SK-N-MC (cell line): ENCODE data around the genes TOB1 and CA10.

DNA sequence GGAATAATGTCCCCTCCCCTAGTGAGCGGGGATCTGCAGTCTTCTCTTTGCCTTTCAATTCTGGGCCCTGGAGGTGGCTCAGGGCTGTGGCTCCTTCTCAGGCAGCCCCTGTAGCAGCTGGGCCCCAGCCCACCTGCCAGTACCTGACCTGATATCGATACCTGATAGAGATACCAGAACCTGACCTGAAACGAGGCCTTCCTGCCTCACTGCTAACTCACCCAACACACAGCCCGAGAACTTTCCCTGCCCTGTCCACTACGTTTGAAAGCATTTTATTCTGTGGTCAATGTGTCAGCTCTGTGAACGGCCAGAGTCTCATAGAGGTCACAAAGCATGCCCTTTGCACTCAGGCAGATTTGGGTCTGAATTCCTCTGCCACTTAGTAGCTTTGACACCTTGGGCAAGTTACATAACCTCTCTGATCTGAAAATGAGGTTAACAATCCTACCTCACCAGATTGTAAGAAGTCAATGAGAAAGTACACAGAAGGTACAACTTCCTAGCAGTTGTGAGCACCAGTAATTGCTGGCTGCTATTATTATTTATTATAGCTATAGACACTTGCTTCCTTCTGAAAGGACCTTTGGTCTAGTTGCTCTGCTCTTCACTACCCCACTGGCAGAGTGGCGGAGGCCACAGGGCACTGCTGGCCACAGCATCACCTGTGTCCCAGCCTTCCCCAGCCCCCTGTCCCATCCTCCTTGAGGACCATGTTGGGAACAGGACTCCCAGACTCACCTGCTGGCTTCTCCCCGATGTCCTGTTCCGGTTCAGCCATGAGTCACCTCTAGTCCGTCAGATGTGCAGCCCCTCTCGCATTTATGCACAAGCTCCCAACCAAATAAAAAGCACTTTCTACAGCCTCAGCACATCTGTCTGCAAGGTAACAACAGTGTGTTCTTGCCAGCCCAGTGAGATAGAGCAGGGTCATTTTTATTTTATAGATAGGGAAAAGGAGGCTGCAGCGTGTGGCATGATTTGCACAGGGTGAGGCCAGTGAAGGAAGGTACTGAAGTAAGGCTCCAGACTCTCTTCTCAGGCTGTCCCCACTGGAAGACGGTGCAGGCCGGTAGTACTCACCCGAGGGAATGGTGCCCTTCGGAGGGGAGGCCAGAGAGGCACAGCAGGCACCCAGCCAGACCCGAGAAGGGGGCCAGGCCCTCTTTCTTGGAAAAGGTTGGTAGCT, 791 bp downstream of the ANKRD40CL start:
- RRBS: no CpG with 5 or more reads among the region's 17 CpGs

GRCh38 chr17:50831460-50831963, 3.9 kb upstream of the WFIKKN2 start:
- RRBS: no CpG with 5 or more reads among the region's 12 CpGs

- RRBS: 0% methylated on average over 1 of the region's 79 CpGs
Observed at GRCh38 chr17:50865911-50866478, at the start of gene TOB1. Gene TOB1 (minus strand): TSS chr17:50866354.

- RRBS: no CpG with 5 or more reads among the region's 8 CpGs
Observed at GRCh38 chr17:50953536-50954058, 87.4 kb upstream of the TOB1 start.

DNA sequence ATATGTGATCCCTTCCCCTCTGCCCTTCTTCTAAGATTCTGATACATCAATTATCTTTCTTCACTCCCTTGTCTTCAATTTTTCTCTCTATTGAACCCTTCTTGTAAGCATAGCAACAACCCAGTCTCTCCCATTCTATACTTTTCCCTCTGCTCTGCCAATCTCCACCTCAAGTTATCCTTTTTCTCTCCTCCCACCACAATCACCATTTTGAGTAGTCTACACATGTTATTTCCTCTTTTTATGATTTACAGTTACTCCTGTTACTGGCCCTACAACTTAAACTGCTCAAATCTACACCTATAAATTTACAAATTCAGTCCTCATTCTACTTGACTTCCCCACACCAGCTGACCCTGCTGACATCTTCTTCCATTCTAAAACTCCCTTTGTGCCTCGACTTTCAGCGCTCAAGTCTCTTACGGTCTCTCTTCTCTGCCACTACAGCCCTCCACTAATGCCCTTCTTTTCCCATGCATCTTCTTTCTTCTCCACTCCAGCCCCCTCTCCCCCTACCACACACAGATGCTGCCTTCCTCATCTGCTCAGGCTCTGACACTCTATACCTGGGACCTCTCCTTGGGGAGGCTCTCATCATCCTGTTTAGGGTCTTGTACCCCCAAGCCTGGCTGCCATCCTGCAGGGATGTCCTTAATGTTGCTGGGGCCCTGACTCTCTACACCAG, 84.5 kb downstream of the SPAG9 start:
- RRBS: no CpG with 5 or more reads among the region's 3 CpGs

DNA sequence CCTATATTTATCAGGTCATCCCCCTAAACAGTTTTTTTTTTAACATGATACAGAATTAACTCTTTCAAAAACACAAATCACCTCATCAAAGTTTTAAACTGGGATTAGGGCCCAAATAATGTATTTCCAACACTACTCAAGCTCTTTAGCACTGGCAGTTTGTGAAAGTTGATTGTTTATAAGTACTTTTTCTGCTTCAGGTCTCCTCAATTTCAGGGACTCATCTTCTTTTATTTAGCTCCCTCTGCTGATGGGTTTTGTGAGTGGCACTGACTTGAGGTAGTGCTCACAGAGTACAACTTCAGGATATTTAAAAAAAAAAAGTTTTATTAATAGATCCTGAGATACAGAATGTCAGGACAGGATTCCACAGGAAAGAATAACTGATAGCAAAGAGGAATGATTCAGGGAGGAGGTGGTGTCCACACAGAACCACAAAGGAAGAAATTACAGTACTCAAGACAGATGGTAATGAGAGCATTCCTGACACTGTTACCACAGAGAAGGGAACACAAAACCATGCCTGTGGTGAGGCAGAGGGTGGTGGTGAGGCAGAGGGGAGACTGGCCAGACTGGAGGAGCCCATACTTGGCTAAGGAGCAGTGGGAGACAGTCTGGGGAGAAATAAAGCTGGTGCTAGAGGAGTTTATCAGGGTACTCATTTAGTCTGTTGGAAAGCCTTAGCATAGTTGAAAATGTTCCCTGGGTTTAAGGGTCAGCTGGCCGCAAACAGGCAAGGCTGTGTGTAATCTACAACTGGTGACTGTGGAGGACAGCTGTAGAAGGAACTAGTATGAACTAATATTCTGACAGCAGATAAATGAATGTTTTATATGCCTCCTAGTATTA, 63.7 kb downstream of the SPAG9 start:
- RRBS: no CpG with 5 or more reads among the region's 1 CpG

GRCh38 chr17:51091707-51092167, 28.9 kb downstream of the SPAG9 start:
- RRBS: no CpG with 5 or more reads among the region's 2 CpGs

- RRBS: no CpG with 5 or more reads among the region's 9 CpGs
Observed at GRCh38 chr17:51118329-51118914, 2.2 kb downstream of the SPAG9 start.

DNA sequence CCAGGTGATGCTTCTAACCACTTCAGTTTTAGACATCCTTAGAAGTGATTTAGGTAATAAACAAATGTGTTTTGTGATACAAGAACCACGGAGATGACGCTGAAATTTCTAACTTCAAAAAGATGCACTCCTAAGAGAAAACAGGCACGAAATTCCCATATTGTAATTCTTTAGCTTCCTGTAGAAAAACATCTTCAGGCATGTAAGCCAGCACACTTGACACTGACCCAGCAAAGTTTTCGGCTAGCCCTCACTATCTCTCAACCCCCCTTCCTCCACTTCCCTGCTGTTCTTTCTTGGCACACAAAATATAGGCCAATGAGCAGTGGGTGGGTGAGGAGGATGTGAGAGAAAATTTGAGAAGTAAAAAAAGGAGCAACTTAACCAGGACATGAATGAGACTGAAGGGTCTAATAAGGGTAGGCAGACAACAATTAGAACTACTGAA, 1.2 kb downstream of the MBTD1 start:
- RRBS: no CpG with 5 or more reads among the region's 4 CpGs

- RRBS: 10% methylated on average over 25 of the region's 85 CpGs
Observed at GRCh38 chr17:52158183-52159320, at the start of gene CA10. Gene CA10 (minus strand): TSS chr17:52158714.

DNA sequence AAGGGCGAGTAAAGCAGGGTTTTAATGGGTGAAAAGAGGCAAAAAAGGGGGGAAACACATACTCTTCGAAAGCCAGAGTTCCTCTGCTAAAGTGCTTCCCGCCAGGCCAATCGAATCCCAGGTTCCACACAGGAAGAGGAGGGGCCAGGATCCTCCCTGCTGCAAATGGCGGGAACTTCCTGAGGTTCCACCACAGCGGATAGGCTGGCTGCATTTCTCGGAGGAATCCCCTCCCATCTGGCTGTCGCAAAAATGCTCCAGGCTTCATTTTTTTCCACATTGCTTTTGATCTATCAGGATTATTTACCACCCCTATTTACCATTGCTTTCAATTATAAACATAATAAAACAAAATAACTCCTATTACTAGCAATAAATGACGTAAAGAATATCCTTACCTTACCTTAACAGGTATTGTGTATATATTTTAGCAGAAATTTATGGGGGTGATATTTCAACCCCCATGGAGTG, 670.2 kb upstream of the CA10 start:
- RRBS: no CpG with 5 or more reads among the region's 9 CpGs

DNA sequence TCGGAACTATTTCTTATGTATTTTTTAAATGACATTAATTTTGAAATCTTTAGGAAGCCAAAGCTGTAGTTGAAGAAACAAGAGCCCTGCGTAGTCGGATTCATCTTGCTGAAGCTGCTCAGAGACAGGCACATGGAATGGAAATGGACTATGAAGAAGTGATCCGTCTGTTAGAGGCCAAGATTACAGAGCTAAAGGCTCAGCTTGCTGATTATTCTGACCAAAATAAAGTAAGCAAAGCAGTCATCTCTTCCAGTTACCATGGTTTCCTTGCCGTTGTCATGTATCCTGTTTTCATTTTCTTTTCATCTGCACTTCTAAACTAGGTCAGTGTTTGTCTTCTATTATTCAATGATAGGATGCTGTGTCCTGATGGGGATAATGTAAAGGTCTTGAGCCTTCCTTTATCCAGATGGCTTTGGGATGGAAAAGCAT, 104.3 kb downstream of the STXBP4 start:
- RRBS: no CpG with 5 or more reads among the region's 5 CpGs

- RRBS: 57% methylated on average over 2 of the region's 2 CpGs
Observed at GRCh38 chr17:55166516-55166944, 98.2 kb upstream of the HLF start.

- RRBS: no CpG with 5 or more reads among the region's 13 CpGs
Observed at GRCh38 chr17:55265133-55265350, 282 bp downstream of the HLF start.

DNA sequence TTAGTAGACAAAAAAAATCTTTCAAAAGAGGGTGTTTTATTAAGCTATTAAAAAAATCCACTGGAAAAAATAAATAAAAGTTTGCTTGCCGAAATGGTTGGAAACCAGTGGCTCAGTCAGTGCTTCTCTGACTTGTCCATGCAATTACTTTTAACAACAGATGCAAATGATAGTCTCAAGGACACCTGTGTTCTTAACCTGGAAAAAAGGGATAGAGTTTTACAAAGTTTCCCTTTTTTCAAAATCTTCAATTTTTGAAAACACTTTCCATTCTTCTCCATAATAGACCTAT, 216.4 kb downstream of the ANKFN1 start:
- RRBS: no CpG with 5 or more reads among the region's 1 CpG

DNA sequence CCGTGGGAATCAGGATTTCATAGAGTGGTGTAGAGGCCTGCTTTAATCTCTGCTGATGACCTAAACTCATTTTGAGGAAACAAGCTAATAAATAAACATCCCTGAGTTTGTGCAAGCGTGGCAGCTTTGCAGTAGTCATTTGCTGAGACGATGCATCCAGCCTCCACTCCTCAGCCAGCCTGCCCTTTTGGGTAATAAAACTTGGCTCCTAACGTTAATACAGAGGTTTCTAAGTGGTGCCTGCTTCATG, 1.3 kb downstream of the DGKE start:
- RRBS: no CpG with 5 or more reads among the region's 4 CpGs

DNA sequence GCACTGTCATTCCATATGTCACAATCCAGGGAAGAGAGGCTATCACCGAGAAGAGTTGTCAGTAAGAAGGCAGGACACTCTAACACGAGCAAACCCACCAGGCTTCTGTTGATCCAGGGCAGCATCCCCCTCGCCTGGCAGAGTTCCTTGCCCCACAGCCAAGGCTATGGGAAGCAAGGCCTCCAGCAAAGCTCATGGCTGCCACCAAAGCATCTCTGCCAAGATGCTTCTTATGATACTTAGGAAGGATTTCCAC, 23.2 kb downstream of the TRIM25 start:
- RRBS: no CpG with 5 or more reads among the region's 3 CpGs

DNA sequence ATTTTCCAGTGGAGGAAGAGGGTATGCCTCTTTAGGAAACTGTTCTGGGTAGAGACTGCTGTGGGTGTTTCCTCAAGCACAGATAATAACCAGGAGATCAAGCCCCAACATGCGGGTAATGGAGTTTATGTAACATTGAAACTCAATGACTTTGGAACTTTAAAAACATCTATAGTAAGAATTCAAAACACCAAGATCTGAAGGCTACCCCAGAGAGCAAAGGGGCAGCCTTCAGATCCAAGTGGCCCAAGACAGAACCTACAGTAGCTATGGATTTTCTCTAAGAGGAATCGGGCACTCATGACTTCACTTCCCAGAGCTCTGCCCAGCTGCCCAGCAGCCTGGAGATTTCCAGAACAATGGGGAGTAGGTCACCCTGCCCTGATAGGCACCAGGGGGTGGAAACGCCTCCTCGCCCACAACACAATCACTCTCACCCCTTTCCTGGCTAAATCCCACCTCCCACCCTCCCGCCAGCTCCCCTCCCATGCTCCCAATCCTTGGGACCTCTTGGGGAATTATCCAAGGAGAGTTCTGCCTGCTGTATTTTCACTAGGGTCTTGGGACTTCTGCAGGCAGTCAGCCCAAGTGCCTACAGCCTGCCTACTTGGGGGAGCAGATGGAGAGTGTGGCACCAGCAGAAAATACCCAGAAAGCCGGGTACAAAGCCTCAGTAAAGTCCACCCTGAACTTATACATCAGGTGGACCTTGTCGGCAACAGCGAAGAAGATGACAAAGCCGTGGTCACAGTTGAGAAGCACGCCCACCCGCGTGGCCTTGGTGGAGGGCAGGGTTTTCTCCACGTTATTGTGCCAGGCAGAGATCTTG, 22.5 kb downstream of the TRIM25 start:
- RRBS: no CpG with 5 or more reads among the region's 13 CpGs

- RRBS: no CpG with 5 or more reads among the region's 9 CpGs
Observed at GRCh38 chr17:56895186-56895590, 18.7 kb downstream of the TRIM25 start.